AG04449 (cell line): ENCODE results near the gene GKAP1.

- RRBS = no CpG with 5 or more reads among the region's 25 CpGs
Observed at GRCh38 chr9:78295965-78296709, 788 bp upstream of the PSAT1 start.

DNA sequence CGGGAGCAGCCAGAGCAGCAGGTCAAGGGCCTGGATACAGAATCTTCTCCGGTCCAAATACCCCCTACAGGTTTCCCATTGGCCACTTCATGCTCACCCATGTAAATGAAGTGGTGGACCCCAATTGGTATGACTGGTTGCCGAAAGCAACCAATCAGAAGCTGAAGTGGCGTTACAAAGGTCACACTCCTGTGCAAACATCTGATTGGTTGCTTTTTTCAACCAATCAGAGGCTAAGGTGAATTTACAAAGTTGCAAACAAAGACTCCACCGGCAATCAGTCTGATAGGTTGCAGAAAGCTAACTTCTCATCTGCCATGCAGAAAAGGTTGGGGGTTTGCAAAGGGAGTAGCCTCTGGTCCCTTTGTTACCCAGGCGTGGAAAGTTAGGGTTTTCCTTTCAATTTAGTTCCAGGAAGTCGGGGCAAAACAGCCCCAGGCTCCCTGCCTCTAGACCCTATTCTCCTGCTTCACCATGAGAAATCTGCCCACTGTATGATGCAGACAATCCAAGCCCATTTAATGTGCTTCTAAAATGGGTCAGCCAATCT is 524.7 kb downstream of the PSAT1 start:
- RRBS = no CpG with 5 or more reads among the region's 7 CpGs

GRCh38 chr9:79573670-79574118 is 1.9 kb downstream of the TLE4 start:
- RRBS = no CpG with 5 or more reads among the region's 12 CpGs

GRCh38 chr9:79623649-79624534 is 52.1 kb downstream of the TLE4 start:
- RRBS = no CpG with 5 or more reads among the region's 4 CpGs

GRCh38 chr9:81373126-81373691 is 316.1 kb downstream of the TLE1 start:
- RRBS = no CpG with 5 or more reads among the region's 6 CpGs

- RRBS = no CpG with 5 or more reads among the region's 10 CpGs
Observed at GRCh38 chr9:81655614-81656485, 33.5 kb downstream of the TLE1 start.

DNA sequence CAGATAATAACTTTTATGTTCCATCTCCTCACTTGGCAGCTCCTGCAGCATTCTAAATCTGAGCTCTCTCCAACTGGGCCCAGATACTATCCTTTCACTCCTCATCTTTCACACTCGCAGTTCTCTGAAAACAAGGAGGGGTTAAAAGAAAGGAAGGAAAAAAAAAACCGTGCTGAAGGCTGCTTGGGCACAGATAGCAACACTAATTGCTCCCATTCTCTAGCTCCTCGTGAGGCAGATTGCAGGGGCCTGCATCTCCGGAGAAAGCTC is 24.0 kb downstream of the TLE1 start:
- RRBS = no CpG with 5 or more reads among the region's 4 CpGs

DNA sequence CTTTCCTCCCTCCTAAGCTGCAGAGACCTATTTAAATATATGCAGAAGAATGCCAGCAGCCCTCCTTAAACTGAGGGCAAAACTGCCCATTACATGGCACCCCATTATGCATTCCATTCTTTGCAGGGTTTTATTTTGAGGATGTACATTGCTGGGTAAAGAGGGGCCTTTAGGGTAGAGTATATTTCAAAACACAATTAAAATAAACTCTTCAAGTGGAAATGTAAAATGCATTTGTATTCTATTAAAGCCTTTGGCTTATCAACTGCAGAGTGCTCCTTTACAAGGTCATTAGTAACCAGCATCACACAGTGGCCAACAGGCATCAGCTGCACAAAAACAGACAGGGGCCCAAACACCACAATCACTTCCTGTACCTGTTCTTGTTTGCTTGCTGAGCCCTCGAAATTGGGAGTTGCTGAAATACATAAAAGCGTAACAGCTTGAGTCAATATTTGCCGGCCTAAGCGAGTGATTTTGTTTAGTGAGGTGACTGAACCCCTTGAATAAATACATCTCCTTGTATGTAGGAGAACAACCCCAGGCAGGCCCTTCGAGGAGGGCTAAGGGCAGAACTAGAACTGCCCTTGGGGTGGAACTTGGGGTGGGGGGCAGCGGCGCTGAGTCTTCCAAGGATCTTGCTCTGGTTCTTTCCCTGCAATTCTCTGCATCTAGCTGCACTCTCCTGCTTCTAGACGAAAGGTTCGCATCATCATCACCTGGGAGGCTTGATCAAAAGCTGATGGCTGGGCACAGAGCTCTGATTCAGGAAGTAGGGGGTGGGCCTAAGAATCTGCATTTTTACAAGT is 502.6 kb downstream of the RASEF start:
- RRBS = no CpG with 5 or more reads among the region's 9 CpGs

- RRBS = no CpG with 5 or more reads among the region's 5 CpGs
Observed at GRCh38 chr9:83451351-83451839, 86.8 kb downstream of the FRMD3 start.

- RRBS = no CpG with 5 or more reads among the region's 6 CpGs
Observed at GRCh38 chr9:83472127-83472762, 66.0 kb downstream of the FRMD3 start.

DNA sequence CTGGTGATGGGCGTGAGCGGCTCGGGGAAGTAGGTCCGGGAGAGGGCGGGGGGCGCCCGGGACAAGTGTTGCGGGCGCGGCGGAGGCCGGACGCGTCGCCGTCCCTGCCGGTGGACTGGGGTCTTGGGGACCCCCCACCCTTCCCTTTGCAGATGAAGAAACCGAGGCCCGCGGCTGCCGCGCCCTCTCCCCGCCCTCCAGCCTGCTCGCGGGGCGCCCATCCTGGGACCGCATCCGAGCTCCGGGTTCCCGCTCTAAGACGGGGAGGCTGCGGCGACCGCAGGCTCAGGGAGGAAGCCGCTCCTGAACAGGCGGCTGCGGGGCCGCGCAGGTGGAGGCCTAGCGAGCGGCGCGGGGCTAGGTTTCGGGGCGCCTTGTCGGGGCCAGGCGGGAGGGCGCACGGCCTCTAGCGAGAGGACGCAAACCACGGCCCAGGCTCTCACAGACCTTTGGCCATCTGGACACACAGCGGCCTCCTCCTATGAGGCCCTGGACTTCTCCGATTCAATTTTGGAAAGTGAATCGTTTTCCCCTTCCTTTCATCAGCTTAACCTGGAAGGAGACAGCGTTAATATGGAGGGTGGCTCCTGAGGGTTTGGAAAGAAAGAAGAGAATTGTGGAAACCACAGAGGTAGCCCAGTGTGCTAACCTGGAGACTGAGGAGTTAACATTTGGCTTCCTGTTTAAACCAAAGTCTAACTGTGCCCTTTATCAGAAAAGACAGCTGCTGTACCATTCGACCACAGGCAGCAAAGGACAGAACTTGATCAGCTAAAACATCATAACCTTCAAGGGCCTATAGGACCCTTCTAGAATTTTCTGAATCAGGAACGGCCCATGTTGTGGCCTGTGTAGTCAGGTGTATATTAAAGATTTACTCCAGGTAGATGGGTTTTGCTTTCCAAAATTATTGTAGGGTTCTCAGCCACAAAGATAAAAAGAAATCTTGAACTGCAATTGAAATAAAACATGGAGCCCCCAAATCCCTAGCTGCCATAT is 549 bp downstream of the IDNK start:
- RRBS = 2% methylated on average over 4 of the region's 58 CpGs

GRCh38 chr9:83656823-83657189 is 33.9 kb downstream of the IDNK start:
- RRBS = no CpG with 5 or more reads among the region's 5 CpGs

DNA sequence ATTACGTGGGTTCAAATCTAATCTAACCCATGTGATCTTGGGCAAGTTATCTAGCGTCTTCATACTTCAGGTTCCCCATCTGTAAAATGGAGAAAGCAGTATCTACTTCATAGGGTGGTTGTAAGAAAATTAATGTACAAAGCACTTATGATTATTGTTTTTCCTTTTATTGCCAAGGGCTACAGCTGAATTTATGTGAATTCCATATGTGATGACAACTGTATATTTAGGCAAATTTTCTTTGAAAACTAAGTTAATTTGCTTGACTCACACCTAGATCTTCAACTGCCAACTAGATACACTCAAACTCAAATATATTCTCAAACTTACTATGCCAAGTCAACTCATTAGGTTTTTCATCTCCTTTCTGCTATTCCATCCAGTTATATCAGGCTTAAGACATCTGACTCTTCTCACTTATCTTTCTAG is 37.9 kb downstream of the UBQLN1 start:
- RRBS = no CpG with 5 or more reads among the region's 2 CpGs

DNA sequence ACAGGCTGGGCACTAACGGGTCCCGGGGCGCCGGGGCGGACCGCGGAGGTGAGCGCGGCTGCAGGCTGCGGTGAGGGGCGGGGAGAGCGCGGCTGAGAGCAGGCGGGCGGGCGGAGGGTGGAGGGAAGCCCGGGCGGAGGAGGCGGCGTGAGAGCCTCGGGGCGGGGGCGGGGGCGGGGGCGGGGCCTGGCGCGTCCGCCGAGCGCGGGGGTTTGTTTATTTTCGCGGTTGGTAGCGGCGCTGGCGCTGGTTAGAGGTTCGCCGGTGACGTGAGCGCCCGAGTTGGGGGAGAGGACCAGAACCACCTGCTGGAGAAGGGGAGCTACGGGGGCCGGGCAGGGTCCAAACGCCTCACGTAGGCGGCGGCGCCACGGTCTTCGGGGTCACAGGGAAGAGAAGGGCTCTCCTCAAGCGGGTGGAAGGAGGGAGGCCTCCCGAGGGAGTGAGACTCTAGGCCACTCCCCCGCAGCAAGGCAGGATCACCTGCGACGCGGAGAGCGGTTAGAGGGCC is at the start of gene GKAP1:
GKAP1 (minus strand) TSS at position 90 of the 511 bp plus-strand sequence.
- RRBS = no CpG with 5 or more reads among the region's 57 CpGs

DNA sequence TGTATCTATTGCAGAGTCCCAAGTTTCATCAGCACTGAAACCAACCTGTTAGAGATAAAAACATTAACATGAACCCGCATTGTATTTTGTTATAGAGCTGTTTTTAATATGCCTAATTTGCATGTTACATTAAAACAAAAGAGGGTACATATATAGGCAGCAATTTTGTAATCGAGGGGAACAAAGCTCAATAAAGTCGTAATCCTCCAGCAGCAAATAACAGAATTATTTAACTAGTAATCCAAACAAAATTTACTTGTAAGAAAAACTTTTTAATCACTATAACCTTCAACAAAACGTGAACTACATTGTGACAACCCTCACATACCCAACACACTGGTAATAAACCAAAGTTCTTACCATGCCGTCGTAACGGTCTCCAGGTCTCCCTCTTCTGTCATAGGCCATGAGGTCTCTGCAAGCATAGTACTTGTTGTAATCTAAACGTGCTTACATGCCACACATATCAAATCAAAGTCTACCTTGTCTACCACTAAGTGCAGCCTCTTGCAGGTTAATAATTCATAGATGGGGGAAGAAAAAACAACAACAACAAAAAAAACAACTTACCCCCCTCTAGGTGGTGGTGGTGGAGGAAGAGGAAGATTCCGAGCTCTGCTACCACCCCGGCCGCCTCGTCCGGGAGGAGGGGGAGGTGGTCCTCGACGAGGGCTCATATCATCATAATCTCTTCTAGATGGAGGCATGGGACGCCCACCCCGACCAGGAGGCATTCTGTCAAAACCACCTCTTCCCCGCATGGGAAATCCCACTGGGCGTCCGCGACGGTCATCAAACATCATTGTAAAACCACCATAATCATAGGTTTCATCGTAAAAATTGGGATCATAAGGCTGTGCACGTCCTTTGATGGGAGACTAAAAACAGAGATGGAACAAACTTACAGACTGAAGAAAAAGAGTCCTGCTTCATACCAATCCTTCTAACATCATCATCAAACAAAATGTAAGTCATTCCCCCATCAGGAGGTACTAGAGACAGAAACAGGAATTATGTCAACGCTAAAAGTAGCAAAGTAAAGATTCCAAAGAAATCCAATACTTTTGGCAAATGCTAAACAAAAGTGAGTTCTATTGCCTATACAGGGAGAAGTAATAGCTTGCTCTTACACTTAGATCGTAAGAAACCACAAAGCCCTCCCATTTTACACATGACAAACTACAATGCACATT is 8.3 kb downstream of the HNRNPK start:
- RRBS = no CpG with 5 or more reads among the region's 26 CpGs

DNA sequence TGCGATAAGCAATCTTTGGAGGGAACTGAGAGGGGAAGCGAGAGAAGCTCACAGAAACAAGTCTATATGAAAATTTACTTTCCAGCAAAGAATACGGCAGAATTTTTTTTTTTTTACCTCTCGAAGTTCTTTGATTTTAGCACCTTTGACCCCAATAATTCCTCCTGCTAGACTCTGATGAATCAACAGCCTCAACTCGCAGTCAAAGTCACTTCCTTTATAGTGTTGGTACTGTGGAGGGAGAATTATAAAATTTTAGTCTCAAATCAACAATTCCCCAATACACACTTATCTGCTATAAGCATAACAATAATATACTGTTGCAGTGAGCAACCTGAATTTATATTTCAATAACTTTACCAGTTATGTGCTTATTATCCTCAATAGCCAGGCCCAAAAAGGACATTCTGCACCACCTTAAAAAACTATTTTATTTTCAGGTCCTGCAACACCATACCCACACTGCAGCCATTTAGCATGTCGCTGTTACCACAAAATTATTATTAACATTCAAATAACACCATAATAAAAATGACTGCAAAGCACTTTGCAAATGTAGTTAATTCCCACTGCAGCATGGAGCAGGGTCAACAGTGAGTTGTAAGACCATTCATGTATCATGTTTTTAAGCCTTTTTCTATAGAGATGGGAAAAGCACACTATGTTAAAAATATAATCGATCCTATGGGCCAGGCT is 6.7 kb downstream of the HNRNPK start:
- RRBS = no CpG with 5 or more reads among the region's 7 CpGs

DNA sequence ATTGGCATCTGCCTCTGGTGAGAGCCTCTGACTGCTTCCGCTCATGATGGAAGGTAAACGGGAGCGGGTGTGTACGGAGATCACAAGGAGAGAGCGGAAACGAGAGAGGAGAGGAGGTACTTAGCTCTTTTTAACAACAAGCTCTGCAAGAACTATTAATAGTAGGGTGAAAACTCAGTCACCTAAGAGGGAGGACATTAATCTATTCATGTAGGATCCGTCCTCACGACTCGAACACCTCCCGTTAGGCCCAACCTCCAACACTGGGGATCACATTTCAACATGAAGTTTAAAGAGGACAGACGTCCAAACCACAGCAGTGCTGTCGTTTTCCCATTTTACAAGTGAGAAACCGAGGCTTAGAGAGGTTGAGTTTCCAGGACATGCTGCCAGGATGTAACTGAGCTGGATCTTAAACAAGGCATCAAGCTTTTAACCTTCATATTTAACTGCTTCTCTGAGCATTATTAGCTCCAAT is 173.6 kb downstream of the SLC28A3 start:
- RRBS = no CpG with 5 or more reads among the region's 13 CpGs

DNA sequence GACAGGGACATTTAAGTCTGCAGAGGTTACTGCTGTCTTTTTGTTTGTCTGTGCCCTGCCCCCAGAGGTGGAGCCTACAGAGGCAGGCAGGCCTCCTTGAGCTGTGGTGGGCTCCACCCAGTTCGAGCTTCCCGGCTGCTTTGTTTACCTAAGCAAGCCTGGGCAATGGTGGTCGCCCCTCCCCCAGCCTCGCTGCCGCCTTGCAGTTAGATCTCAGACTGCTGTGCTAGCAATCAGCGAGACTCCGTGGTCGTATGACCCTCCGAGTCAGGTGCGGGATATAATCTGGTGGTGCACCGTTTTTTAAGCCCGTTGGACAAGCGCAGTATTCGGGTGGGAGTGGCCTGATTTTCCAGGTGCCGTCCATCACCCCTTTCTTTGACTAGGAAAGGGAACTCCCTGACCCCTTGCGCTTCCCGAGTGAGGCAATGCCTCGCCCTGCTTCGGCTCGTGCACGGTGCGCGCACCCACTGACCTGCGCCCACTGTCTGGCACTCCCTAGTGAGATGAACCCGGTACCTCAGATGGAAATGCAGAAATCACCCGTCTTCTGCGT is 407.6 kb downstream of the NTRK2 start:
- RRBS = no CpG with 5 or more reads among the region's 27 CpGs

- RRBS = no CpG with 5 or more reads among the region's 7 CpGs
Observed at GRCh38 chr9:85077629-85077836, 408.0 kb downstream of the NTRK2 start.